Peritoneum (tissue), 1 donor: ENCODE results near the genes ZNF548, ZNF606, ZNF837, RNF225 and ZNF584.

- PRO-cap = no peak
These were observed 138.3 kb upstream of the USP29 start for GRCh38 chr19:56981317-56981974.

DNA sequence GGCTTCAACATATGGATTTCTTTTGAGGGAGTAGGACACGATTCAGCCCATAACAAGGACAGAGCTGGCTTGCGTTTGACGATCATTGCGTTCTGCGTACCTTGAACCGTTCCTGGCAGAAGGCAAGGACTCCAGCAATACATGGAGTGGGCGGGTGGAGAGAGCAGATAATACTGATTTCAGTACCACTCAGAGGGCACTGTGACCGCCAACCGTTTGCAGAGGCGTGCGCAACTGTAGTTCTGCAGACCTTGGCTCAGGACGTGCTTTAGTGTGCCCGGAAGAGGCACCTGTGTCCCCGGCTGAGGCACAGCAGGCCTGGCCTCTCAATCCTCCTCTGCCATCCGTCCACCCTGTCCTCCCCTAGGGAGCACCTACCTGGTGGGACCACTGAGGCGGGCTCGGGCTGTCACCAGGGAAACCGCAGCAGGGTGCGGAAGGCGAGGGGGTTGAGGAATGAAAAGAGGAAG, 117.6 kb upstream of the USP29 start:
- PRO-cap = no peak

- PRO-cap = no peak
These were observed 19.6 kb upstream of the AURKC start for GRCh38 chr19:57211222-57211686.

GRCh38 chr19:57295087-57295736, 14.9 kb downstream of the ZNF460 start:
- PRO-cap = no peak

DNA sequence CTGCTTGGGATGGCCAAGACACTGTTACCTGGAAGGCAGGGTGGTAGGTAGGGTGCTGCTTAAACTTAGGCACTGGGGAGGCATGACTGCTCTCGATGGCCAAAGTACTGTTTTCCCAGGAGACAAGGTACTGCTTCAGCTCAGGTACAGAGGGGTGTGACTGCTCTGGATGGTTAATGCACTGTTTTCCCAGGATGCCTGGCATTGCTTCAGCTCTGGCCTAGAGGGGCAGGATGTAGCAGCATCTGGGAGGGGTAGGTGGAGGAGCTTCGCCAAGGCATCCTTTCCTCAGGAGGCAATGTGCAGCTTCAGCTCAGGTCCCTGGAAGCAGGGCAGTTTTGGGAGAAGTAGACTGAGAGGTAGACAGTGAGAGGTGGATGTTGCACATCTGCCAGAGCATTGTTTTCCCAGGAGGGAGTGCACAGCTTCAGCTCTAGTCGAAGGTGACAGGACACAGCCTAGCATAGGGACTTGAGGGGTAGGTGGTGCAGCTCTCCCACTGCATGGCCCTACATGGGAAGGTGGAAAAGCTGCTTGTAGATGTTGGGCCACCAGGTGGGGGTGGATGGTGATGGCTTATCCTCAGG, 17.7 kb upstream of the ZNF543 start:
- PRO-cap = no peak

DNA sequence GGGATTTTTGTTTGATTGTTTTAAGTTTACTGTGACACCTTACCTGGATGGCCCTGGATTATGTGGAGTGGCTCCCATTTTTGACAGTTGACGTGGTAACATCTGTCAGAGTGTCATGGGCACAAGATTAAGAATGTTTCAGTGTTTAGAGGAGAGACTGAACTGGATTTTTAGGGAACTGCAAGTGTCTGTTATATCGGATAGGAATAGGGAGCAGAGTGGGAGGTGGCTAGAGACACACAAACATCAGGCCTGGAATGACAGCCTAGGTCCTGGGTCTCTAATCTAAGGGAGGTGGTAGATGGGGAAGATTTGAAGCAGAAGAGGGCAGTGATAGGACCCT, 5.4 kb downstream of the TRAPPC2B start:
- PRO-cap = no peak

- PRO-cap = no peak
These were observed at the start of gene ZNF548 for GRCh38 chr19:57389566-57390194. Gene ZNF548, plus strand, starts transcription at chr19:57389854.

DNA sequence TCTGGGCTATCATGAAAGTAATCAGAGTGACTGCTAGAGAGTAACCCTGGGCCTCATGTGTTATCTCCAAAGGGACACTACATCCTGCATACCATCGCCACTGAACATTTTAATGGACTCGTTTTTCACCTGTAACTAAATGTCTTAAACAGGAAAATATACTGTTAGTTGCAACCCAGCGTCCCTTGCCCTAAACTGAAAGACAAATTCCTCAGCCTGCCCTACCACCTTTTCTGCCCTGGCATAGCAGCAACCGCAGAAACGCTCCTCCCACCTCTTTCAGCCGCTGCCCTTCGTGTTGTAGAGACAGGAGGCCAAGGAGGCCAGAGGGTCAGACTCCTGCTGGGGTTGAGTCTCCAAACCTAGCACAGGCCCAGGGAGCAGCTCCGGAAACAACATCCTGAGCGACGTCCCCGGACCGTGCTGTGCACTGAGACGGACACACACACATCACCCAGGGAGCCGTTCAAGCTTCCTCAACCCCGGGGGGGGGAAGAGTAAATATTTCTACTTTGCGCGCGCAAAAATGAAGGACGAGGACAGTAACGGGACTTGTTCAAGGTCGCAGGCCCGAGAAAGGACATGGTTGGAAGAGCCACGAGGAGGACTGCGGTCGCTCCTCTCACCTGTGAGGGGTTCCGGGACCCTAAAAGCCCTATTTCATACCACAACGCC, 745 bp downstream of the ZNF550 start:
- PRO-cap = no peak

DNA sequence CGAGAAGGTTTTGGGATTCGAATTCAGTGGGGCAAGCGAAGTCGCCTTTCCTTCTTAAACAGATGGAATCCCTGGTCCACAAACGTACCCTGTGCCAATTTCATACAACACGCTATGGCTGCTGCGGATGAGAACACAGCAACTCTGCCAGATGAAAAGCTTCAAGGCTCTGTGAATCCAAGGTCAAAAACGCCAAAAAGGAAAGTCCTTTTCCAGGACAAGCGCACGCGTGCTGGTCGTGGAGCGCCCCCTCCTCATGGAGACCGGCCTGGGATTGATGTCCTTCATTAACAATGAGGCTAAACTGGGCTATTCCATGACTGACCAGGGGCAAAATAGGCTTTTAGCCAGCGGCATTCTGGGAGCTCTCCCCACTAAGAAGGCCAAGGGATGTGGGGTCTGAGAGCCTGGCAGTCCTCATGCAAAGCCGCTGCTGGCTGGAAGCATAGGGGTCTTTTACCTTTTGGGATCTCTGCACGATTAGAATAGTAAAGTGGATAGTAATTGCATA, 4.0 kb upstream of the ZSCAN4 start:
- PRO-cap = no peak

DNA sequence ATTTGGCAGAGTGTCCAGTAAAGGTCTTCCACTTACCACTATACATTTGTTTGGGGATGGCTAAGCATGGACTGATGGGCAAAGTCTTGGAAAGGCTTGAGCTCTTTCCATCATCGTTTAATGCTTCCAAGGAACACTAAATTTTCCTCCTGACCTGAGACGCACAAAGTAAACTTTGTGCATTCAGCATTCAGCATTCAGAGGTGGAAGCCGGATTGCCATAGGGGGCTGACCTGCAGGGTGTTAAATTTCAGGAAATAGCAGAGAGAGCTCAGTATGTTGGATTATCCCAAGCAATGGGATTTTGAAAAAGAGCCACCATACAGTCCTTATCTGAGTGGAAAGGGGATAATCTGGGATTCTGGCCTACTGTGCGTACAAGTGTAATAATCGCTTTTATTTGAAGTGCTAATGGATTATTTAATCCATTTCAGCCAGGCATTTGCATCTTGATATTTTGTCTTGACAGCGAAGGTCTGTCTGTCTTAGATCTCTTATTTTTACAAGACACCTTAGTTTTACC, 14.0 kb downstream of the ZNF552 start:
- PRO-cap = no peak

GRCh38 chr19:57815113-57815207, 247 bp upstream of the ZNF552 start:
- PRO-cap = no peak

- PRO-cap = no peak
These were observed at the start of gene ZNF606 for GRCh38 chr19:58002633-58003000. Gene ZNF606, minus strand, starts transcription at chr19:58002820.

DNA sequence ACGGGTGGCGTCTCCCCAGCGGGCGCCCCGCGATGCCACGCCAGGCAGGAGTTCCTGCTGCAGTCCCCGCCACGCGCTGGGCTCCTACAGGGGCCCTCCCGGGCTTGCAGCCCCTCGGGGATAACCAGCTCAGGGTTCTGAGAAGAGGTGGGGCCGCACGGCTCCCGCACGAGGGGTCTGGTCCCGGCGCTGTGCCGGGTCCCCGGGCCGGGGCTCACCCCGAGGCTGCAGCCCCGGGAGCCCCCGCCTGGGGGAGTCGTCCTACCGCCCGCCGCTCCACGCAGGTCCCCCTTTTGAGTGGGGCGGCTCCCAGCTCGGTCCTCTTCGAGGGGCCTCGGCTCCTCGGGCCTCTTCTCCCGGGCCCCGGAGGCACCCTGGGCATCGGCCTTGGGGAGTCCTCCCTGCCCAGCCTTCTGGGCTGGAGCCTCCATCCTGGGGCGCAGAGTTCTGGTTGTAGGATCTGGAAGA, 6.4 kb upstream of the ZNF497 start:
- PRO-cap = no peak

DNA sequence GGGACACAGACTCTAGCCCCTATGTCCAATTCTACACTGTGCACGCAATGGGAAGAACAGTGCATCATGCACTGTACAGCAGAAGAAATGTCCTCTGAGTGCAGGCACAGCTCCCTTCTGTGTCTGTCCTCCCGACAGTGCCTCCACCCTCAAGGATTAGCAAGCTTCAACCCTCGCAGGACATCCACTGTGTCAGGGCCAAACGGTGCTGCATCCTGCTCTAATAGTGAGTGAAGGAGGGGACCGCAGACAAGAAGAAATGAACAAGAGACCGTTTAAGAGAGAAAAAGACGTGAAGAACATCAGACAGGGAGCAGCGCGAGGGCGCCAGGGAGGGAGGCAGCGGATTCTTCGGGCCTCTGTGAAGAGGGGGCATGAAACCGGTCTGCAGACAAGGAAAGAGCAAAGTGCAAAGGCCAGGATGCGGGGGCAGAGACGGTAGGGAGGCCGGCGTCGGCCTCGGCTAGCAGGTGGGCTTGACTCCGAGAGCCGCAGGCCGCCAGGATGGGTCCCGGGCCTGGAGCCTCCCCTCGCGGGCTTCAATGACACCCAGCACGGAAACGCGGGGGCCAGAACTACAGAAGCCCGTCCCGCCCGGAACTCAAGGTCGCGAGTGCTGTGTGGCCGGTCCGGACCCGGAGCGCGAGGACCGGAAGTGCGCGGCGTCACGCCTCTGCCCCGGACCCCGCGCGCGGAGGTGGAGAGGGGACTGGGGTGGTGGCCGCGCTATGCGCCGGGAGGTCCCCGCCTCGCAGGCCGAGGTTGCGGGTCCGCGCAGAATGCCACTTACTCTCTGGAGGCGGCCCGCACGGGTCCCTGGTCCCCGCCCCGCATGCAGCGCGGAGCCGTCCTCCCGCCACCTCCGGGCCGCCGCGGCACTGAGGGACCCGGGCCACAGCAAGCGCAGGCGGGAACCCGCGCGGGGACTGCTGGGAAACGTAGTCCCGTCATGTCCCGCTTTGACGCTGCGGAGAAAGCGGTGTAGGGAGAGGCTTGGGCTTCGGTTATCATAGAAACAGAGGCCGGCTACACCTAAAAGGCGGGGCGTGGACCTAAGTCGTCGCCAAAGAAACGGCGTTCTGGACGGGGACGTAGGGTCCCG, at the start of gene ZNF837:
ZNF837 (minus strand) TSS at position 880 of the 1,102 bp plus-strand sequence.
- PRO-cap = bidirectional peak, plus-strand start at position 681 of the sequence, minus-strand start at position 544 of the sequence; unidirectional peak, minus-strand start at position 880 of the sequence

- PRO-cap = no peak
These were observed 1.3 kb upstream of the RPS5 start for GRCh38 chr19:58385653-58386244.

- PRO-cap = no peak
These were observed at the start of gene RNF225 for GRCh38 chr19:58395252-58396047. Gene RNF225, plus strand, starts transcription at chr19:58395656.

- PRO-cap = bidirectional peak, plus-strand start at chr19:58408665, minus-strand start at chr19:58408454
These were observed at the start of gene ZNF584 for GRCh38 chr19:58408128-58409200. Gene ZNF584, plus strand, starts transcription at chr19:58408649.

GRCh38 chr19:58537776-58539154, 5.6 kb upstream of the TRIM28 start:
- PRO-cap = no peak

- PRO-cap = no peak
These were observed 3.9 kb downstream of the CHMP2A start for GRCh38 chr19:58550976-58551469.

DNA sequence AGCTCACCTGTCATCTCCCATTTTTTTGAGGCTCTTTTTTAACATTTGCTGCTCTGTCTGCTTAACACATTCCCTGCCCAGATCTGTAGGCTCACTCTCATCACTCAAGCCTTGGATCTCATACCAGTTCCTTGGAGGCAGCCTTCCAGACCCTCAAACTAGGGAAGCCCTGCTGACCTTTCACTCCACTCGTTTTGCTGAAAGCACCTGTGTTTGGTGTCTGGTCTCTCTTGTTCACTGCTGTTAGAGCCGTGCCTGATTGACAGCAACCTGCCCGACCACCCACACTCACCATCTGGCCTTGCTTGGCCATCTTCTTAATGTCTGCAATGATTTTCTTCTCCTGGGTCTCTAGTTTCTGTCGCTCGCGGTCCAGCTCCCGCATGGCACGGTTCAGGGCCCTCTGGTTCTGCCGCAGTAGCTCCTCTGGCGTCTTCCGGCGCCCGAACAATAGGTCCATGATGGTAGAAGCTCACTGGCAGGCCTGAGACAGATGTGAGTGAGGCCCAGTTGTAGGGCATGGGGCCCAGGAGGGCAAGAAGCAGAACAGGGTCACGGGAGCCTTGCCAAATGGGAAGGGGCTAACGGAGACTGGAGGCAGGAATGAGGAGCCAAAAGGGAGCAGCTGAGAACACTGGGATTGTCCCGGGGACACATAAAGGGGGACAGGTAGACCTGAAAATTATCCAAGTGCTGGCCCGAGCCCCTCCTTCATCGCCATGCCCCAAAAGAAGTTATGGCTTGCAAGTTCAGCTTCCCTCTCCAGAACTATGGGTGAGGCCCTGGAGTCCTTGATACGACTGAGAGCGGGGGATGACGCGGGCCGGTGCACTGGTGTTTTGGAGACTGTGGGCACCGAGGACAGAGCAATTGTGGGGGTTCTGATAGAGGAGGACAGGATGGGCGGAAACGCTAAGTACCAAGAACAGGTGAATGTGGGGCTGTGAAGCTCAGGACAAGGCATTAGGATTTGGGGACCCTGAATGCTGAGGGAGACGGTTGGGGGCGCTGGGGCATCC, 843 bp downstream of the CHMP2A start:
- PRO-cap = no peak